Cerebellum (tissue), 5 donors: ENCODE measurements around the genes CDH6, TARS1 and RXFP3.

- PRO-cap, 3 experiments, result no peak in any of the 3 experiments
- RAMPAGE, long total RNA, result no peak
Observed at GRCh38 chr5:26846835-26847461, 191.4 kb downstream of the CDH9 start.

DNA sequence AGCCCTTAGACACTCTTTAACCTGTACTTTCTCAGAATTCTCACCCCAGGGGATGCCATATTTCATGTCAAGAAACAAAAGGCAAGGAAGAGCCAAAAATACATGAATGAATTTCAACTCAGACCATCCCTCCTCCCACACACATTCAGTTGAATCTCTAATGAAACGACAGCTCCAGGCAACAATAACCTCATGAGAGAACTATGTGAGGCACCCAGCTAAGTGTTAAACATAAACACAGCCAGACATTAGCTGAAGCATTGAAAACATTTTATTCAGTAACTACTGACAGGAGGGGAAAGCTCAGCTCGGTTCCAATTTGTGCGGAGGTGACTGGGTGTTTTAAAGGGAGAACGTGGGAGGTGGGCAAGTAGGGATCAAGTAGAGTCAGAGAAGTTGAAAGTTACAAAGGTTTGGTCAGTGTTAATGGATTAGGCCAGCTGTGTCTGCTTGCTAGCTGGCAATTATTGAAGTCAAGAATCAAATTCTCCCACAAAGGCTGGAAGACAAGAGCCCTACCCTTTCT, 1359.2 kb upstream of the CDH9 start:
- PRO-cap, 3 experiments, result no peak in any of the 3 experiments
- RAMPAGE, long total RNA, result no peak

GRCh38 chr5:31193346-31193943, at the start of gene CDH6:
Gene CDH6, plus strand, starts transcription at chr5:31193686.
- PRO-cap, 3 experiments, result peak in 1 of 3 experiments; most common plus-strand start chr5:31193769 (in 1)
- RAMPAGE, long total RNA, result no peak

DNA sequence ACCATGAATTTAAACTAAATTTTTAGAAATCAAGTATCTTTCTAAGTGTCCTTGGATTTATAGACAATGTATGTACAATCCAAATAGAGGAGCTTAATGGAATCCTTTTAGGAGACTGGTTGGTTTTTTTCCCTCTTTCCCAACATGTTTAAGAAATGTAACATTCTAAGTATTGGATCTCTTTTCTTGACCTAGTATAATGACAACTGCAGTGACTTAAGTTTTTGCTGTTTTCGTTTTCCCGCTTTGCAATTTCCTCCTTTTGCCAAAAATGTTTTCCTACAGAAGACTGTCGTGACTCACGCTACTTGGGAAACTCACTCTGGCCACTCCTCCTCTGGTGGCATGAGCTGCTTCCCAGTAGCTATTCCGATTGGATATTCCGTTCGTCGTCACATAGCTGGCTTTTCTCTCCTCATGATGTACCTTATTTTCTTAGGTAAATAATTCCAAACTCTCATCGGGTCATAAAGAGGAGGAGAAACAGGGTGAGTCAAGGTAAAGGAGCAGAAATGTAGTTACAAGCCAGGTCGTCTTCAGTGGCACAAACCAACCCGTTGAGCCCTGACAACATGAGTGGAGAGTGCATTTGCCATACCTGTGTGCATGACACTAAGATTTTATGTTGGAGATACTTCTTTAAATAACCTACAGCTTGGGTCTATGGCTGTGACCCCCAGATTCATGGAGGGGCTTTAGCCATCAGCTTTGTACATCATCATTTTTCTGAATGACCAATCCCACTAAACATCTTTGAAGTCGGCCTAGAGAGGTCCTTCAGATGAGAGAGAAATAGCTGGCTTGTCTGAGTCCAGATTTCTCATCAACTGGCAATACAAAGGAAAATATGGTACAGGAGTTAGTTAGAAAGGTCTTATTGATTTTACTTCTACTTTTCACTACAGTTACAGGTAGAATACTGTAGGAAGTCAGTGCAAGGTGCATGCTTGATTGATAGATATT, 64.8 kb downstream of the GOLPH3 start:
- PRO-cap, 3 experiments, result no peak in any of the 3 experiments
- RAMPAGE, long total RNA, result no peak

GRCh38 chr5:32158343-32159640, 15.3 kb downstream of the GOLPH3 start:
- PRO-cap, 3 experiments, result no peak in any of the 3 experiments
- RAMPAGE, long total RNA, result no peak

DNA sequence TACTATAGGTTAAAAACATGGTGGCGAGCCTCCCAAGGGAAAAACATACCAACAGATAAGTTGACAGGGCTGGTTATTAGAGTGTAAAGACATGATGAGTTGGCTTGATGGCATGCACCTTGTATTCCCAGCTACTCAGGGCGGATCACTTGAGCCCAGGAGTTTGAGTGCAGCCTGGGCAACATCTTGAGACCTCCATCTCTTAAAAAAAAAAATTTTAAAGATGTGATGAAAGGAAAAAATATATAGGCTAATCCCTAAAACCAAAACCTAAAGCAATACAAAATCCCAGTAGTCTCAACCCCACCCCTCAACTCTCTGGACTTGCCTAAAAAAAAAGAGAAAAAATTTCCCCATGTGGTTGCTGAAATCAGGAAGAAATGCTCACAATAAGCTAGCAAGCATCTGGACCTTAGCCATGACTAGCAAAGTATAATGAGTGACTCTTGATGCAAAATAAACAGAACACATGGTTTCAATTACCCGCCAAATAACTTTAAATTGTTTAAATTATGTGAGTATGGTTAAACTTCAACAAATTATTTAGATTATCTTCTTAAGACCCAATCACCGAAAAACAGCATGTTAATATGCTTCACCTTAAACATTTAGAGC, 3.4 kb downstream of the GOLPH3 start:
- PRO-cap, 3 experiments, result no peak in any of the 3 experiments
- RAMPAGE, long total RNA, result no peak

GRCh38 chr5:32173780-32174024, 417 bp downstream of the GOLPH3 start:
- PRO-cap, 3 experiments, result peak in 1 of 3 experiments; most common plus-strand start chr5:32173850 (in 1); most common minus-strand start chr5:32173821 (in 1)
- RAMPAGE, long total RNA, result no peak

- PRO-cap, 3 experiments, result peak in 1 of 3 experiments; most common minus-strand start chr5:32193697 (in 1)
- RAMPAGE, long total RNA, result no peak
Observed at GRCh38 chr5:32193410-32194037, 19.4 kb upstream of the GOLPH3 start.

GRCh38 chr5:32290923-32291655, 21.6 kb downstream of the MTMR12 start:
- PRO-cap, 3 experiments, result no peak in any of the 3 experiments
- RAMPAGE, long total RNA, result no peak

DNA sequence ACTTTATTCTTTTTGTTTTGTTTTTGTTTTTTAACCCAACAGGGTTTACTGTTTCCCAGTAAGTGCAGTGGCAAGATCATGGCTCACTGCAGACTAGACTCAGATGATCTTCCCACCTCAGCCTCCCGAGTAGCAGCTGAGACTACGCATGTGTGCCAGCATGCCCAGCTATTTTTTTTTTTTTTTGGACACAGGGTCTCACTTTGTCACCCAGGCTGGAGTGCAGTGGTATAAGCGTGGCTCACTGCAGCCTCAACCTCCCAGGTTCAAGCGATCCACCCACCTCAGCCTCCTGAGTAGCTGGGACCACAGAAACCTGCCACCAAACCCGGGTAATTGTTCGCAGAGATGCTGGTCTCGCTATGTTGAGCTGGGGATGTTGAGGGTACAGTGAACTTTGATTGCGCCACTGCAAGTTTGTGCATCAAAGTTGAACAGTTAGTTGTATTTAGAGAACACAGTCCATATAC, 12.7 kb downstream of the ZFR start:
- PRO-cap, 3 experiments, result no peak in any of the 3 experiments
- RAMPAGE, long total RNA, result no peak

GRCh38 chr5:32505128-32505710, 60.7 kb upstream of the ZFR start:
- PRO-cap, 3 experiments, result no peak in any of the 3 experiments
- RAMPAGE, long total RNA, result no peak

GRCh38 chr5:33229240-33229787, 211.5 kb upstream of the TARS1 start:
- PRO-cap, 3 experiments, result no peak in any of the 3 experiments
- RAMPAGE, long total RNA, result no peak

GRCh38 chr5:33291405-33291860, 149.3 kb upstream of the TARS1 start:
- PRO-cap, 3 experiments, result no peak in any of the 3 experiments
- RAMPAGE, long total RNA, result no peak

DNA sequence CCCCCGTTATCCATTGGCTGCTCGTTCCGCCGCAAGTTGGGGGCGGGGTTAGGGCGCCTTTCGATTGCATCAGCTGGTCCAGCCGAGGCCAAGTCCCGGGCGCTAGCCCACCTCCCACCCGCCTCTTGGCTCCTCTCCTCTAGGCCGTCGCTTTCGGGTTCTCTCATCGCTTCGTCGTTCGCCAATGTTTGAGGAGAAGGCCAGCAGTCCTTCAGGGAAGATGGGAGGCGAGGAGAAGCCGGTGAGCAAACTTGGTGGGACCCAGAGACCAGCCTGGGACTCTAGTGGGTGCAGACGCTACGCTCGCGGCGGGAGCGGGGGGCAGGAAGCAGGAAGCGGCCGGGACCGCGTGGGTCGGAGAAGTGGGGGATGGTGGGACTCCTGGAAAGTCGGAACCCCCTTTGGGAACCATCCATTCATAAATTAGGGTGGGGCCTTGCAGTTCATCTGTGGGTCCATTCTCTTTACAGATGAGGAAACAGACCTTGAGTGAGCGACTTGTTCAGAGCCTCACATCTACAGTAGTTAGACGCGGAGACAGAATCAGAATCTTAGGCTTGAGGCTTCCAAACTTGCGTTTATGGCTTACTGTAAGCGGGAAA, at the start of gene TARS1:
Gene TARS1 (plus strand): TSS at position 63 of the 602 bp plus-strand sequence.
- PRO-cap, 3 experiments, result peak in 3 of 3 experiments; most common plus-strand start position 69 of the sequence (in 2)
- RAMPAGE, long total RNA, result no peak

GRCh38 chr5:33466976-33468140, 26.6 kb downstream of the TARS1 start:
- PRO-cap, 3 experiments, result no peak in any of the 3 experiments
- RAMPAGE, long total RNA, result no peak

DNA sequence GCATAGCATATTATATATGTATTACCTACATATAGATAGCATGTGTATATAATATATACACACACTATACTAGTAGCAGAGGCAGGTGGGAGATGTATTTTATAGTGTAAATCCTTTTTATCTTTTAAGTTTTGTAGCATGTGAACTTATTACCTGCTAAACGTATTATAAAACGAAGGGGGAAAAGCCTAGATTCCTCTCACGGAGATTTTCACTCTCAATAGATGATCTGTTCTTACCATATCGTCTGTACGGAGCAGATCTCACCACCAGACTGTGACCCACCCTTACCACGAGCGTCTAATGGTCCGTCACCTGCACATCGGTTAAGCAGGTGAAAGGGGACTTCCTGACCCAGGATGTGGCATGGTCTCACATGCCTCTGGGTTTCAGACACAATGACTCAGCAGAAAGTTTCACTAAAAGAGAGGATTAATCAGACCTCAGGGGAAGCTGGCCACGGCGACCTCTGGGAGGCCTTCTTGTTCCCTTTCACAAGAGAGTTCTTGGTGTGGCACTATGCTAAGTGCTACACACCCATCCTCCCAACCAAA, 41.8 kb downstream of the ADAMTS12 start:
- PRO-cap, 3 experiments, result no peak in any of the 3 experiments
- RAMPAGE, long total RNA, result no peak

GRCh38 chr5:33936028-33936401, at the start of gene RXFP3:
Gene RXFP3, plus strand, starts transcription at chr5:33936386.
- PRO-cap, 3 experiments, result no peak in any of the 3 experiments
- RAMPAGE, long total RNA, result no peak

- PRO-cap, 3 experiments, result peak in 1 of 3 experiments; most common plus-strand start chr5:34552509 (in 1); most common minus-strand start chr5:34552319 (in 1)
- RAMPAGE, long total RNA, result no peak
Observed at GRCh38 chr5:34552166-34552790, 103.8 kb upstream of the RAI14 start.

DNA sequence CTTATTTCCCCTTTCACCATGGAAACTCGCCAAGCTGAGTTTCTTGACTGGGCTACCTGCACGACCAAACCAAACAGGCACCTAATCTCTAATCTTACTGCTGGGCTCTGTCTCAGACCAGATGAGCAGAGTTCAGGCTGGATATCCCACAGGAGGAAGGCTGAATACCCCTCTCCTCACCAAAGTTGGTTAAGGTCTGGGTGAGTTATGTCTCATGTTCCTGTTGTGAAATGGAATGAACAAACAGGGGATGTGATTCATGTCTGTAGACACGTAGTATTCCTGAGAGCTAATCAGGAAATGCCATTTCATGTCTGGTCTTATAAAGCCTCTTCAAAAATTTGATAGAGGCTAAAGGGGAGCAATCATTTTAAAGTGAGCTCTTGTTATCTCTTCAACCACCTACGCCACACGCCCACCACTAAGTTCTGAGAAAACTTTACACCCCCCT, 70.0 kb upstream of the RAI14 start:
- PRO-cap, 3 experiments, result no peak in any of the 3 experiments
- RAMPAGE, long total RNA, result no peak

DNA sequence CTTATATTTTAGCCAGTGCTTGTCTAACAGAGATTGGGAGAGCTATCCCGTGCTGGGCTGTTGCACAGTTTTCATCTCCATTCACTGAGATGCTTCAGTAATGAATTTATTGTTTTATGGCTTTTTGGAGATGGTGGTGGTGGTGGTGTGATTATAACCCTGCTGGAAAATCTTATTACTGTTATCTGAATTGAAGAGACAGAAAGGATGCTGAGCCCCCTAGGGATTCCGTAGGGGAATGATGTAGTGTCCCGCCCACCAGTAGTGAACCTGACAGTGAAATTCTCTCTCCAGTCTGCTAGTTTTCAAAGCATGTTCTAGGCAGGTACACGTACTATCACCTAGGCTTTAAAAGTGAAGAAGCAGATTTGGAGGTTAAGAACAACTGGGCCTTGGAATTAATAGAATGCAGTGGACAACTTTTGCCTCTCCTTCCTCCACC, 1.9 kb downstream of the RAI14 start:
- PRO-cap, 3 experiments, result no peak in any of the 3 experiments
- RAMPAGE, long total RNA, result no peak